ENCODE measurements around a stretch of chr9.

DNA sequence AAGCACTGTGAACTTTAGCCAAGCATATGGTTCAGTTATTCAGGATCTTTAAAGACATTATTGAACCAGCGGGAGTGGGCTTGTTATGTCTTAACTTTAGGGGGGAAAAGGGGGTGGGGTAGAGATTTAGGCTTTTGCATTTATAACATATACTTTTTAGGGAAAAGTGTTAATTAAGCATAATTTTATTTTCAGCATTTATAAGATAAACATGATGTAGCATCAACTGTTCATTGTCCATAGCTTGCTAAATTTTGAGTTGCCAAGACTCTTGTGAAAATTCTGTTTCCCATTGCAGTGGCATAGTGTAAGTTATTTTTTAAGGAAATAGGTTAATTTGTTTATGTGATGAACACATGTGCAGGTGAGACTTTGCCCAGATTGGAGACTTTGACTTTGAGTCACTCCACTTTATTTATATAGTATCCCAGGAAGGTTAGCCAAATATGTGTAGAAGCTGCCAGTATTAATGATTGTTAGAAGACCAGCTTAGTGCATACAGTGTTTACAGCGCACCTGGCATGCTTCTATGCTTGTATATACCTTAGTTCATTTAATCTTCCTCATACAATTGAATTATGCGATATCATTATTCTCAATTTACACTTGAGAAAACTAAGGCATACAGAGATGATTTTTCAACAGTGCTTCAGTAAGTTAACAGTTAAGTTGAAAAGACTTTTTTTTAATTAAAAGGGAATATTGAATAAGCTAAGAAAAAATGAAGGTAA is 50.9 kb downstream of the MTAP start:
- PRO-cap: no peak
- RAMPAGE, long total RNA: no peak

DNA sequence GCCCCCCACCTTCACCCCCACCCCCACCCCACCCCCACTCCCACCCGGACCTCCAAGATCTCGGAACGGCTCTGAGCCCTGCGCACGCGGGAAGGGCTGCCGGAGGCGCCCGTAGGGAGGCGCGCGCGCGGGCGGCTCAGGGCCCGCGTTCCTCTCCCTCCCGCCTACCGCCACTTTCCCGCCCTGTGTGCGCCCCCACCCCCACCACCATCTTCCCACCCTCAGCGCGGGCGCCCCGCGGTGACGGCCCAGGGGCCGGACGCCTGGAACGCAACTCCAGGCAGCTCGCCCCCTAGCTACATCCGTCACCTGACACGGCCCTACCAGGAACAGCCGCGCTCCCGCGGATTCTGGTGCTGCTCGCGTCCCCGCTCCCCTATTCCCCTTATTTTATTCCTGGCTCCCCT is 14.6 kb downstream of the CDKN2B start:
- PRO-cap: bidirectional peak, plus-strand start outside the sequence, minus-strand start at position 307 of the sequence
- RAMPAGE, long total RNA: no peak

DNA sequence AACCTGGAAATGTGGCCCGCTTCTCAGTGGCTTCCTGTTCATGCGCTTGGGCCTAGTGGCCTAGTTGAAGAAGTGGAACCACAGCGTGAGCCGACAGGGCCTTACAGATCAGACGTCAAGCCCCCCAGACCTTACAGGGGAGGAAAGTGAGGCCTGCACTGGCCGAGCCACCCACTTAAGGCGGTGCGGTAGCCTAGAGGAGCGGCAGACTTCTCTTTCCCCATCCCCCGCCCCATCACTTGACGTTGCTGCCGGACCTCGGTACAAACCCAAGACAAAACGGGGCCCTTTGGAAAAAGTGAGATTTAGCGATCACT is 13.2 kb downstream of the CDKN2B start:
- PRO-cap: no peak
- RAMPAGE, long total RNA: no peak

DNA sequence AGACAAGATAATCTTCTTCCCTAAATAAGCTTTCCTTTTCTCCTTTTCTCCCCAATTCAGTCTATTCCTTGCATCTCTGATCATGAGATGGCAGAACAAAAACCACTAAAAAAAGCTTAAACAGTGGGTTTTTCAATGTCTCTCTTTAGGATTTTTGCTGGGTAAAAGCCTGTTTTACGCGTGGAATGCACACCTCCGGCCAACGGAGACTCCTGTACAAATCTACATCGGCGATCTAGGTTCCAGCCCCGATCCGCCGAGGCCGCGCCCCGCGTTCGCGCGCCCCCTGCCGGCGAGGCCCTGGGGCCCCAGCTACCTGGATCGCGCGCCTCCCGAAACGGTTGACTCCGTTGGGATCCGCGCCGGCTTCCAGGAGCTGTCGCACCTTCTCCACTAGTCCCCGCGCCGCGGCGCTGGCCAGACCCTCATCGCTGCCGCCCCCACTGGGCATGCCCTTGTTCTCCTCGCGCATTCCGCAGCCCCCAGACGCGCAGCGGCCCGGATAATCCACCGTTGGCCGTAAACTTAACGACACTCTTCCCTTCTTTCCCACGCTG is 545 bp downstream of the CDKN2B start:
- PRO-cap: no peak
- RAMPAGE, long total RNA: start-site peak on the minus strand centred at position 226 of the sequence, 50 bp wide, 20 reads

DNA sequence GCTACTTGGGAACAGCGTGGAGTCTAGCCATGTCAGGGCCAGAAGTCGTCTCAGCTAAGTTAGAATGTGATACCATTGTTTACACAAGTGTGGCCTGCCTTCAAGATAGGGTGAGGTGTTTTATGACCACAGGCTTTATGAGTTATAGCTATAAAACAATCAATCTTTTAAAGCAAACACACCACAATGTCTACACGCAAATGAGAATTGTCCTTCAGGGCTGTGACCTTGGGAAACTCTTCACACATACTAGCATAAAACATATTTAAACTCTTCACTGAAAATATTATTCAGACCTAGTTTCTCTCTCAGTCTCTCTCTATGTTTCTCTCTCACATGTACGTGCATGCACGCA is 115.6 kb upstream of the CDKN2B start:
- PRO-cap: no peak
- RAMPAGE, long total RNA: no peak

DNA sequence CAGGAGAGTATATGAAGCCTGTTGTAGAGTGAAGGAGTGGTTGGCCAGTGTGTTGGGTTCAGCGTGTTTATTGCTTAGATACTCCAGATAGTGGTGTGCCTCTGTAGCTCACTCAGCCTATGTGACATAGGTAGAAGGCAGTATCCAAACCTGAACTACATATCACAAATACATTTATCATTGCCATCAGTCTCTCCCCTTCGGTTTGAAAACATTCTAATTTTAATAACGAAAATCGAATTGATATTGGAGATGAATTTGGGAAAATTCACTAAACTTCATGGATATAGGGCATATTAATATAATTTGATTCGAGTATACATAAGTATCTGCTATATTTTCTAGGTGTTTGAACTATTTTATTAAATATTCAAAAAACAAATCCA is 1.3 kb downstream of the TEK start:
- PRO-cap: no peak
- RAMPAGE, long total RNA: no peak

- PRO-cap: no peak
- RAMPAGE, long total RNA: no peak
Observed at GRCh38 chr9:27426515-27427124, 97.5 kb upstream of the IFNK start.

DNA sequence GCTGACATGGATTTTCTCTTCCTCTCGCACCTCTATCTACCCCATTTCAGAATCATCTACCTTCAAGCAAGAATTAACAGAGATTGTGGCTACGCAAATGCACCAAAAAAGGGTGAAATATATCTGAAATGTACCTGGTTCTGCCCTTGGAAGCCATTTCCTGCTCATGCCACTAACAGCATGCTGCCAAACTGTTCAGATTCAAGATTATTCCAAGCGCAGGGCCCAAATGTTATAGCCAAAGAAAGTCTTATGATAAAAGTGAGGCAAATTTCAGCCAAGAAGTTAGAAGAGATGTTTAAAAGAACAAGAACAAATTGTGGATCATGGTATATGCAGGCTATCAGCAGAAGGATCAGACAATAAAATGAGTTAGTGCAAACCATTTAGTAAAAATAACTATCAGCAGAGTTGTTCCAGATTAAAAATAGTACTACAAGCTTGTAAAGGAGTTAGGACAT is 1.9 kb downstream of the IFNK start:
- PRO-cap: no peak
- RAMPAGE, long total RNA: no peak

- PRO-cap: no peak
- RAMPAGE, long total RNA: no peak
Observed at GRCh38 chr9:27547896-27548249, 18.3 kb upstream of the MOB3B start.

- PRO-cap: no peak
- RAMPAGE, long total RNA: no peak
Observed at GRCh38 chr9:27599121-27599506, 25.8 kb upstream of the C9orf72 start.

DNA sequence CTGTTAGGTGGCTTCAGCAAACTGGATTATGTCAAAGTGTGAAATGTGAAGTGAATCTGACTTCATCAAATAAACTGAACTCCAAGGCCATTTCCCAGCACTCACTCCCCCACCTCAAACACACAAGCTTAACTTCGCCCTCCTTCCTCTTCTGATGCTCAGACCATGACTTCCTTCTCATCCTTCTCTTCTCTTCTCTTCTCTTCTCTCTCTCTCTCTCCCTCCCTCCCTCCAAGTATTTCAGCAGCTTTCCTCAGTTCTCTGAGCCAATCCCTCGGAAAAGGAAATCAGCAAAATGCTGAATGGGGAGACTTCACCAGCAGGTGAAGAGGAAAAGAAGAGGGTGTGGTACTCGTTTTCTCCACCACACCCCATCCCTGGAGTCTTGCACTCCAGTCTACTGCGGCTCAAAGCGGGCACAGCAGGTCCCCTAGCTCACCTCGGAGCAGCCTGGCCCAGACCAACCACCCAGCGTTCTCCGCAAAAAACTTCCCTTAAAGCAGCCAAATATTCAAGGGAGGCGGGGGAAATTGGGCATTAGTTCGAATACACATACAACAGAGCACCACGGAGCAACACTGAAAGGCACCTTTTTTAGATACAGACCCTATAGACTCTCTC is 1.9 kb downstream of the LINGO2 start:
- PRO-cap: no peak
- RAMPAGE, long total RNA: no peak

DNA sequence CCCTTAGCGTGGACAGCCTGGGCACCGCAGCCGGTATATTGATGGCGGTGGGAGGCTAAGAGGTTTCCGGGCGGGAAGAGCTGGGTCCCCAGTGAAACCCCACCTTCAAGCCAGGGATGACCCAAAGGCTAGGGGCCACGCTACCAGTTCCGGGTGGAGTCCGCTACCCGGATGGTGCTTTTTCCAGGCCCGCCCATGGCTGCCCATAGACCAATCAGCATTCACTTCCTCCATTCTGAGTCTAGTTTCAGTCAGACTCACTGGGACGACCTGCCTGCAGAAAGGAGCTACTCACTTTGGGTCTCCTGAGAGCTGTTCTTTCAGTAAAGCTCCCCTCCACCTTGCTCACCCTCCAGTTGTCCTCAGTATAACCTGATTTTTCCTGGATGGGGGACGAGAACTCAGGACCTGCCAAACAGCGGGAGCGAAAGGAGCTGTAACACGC is 1361.5 kb upstream of the LINGO2 start:
- PRO-cap: no peak
- RAMPAGE, long total RNA: no peak

DNA sequence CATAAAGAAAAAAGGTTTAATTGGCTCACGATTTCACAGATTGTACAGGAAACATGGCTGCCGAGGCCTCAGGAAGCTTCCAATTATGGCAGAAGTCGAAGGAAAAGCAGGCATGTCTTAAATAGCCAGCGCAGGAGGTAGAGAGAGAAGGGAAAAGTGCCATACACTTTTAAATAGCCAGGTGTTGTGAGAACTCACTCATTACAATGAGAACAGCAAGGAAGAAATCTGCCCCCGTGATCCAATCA is 1484.0 kb upstream of the LINGO2 start:
- PRO-cap: no peak
- RAMPAGE, long total RNA: no peak

- PRO-cap: no peak
- RAMPAGE, long total RNA: no peak
Observed at GRCh38 chr9:31334697-31335393, 1049.6 kb upstream of the ACO1 start.

GRCh38 chr9:31347126-31347684 is 1037.2 kb upstream of the ACO1 start:
- PRO-cap: no peak
- RAMPAGE, long total RNA: no peak

DNA sequence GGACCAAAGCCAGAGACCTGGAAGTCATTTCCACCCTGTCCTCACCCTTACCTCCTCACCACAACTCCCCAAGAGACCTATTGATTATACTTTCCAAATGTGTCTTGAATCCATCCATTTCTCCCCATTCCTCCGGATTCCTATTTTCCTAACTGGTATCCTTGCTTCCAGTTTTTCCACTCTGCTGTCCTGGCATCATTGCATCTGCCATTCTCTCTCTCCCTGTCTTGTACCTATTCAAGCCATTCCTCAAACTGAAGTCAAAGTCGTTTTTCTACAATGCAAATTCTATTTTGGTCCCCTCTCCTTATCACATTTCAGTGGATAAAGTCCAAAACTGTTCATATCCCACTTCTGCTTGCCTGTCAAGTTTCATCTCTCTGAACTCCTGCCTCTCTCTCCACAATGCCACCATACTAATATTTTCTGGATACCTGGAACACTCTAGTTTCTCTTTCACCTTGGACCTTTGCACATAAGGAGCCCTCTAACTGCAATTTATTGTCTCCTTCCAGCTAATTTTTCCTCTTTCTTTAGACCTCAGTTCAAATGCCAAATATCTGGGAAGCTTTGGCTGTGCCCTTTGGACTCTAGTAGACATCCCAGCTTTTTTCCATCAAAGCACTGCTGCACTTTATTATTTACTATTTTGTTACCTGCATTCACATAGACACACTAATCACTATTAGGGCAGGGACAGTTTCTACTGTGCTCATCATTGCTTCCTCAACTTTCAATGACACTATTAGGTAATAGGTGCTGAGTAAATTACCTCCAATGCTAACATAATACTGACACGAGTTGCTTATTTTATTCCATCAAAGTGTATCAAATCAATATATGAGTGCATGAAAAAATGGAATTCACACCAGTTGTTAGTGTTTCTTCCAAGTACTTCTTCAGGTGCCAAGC is 2.2 kb downstream of the RIGI start:
- PRO-cap: no peak
- RAMPAGE, long total RNA: no peak

DNA sequence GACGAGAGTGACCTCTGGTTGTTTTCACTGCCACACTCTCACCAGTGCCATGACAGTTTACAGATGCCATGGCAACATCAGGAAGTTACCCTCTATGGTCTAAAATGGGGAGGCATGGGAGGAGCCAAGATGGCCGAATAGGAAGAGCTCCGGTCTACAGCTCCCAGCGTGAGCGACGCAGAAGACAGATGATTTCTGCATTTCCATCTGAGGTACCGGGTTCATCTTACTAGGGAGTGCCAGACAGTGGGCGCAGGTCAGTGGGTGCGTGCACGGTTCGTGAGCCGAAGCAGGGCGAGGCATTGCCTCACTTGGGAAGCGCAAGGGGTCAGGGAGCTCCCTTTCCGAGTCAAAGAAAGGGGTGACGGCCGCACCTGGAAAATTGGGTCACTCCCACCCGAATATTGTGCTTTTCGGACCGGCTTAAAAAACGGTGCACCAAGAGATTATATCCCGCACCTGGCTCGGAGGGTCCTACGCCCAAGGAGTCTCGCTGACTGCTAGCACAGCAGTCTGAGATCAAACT is 73.0 kb upstream of the TMEM215 start:
- PRO-cap: no peak
- RAMPAGE, long total RNA: no peak

- PRO-cap: no peak
- RAMPAGE, long total RNA: no peak
Observed at GRCh38 chr9:33111813-33112578, 35.5 kb upstream of the SMU1 start.

GRCh38 chr9:33135536-33136075 is 31.5 kb downstream of the B4GALT1 start:
- PRO-cap: no peak
- RAMPAGE, long total RNA: no peak

- PRO-cap: no peak
- RAMPAGE, long total RNA: no peak
Observed at GRCh38 chr9:33136714-33137910, 30.0 kb downstream of the B4GALT1 start.

Measured in vagina (tissue), 1 donor.